OVCAR3 (cell line): ENCODE results near the gene IFT22.

- RRBS = 98% methylated on average over 4 of the region's 26 CpGs
Observed at GRCh38 chr7:100805073-100805927, 22.0 kb downstream of the EPHB4 start.

DNA sequence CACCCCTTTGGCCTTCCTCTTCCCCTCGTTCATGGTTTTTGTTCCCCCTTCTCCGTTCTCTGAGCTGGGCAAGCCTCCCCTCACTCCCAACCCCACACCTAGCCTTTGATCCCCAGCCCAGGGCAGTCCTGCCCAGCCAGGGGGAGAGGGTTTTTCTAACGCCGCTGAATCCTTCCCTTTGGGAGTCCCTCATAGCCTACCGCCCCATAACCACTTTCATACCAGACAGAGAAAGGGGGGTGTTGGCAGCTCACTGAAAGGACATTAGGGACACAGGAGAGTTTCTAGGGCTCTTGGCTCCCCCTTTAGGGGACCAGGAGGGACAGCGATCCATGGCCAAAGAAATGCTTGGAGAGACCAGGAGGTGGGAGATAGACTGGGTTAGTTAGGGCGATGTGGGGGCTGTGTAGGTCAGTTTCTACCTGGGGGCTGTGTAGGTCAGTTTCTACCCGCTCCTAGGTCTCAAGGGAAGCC is 1.4 kb downstream of the EPHB4 start:
- RRBS = no CpG with 5 or more reads among the region's 8 CpGs

- RRBS = 82% methylated on average over 3 of the region's 13 CpGs
Observed at GRCh38 chr7:100865545-100865901, 1.7 kb upstream of the TRIP6 start.

GRCh38 chr7:100955971-100956916 is 6.9 kb downstream of the MUC3A start:
- RRBS = no CpG with 5 or more reads among the region's 6 CpGs

DNA sequence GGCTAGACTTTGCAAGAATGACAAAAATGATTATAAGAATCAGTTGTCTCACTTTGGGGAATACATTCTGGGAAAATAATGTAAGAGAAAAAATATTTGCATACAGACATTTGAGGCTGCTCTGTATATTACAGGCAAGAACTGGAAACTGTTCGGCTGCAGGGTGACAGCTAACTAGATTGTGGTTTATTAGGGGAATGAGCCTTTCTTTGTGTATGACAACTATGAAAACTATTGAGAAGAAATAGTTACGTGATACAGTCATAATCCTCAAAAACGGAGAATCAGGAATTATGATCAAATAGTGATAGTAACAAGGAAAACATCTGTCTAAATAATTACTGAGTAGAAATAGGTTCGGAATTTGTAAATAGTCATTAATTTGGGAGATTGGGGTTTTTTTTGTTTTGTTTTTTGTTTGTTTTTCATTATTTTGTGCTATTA is 8.7 kb downstream of the TRIM56 start:
- RRBS = no CpG with 5 or more reads among the region's 4 CpGs

GRCh38 chr7:101133617-101133967 is 6.7 kb downstream of the SERPINE1 start:
- RRBS = no CpG with 5 or more reads among the region's 11 CpGs

- RRBS = 62% methylated on average over 4 of the region's 53 CpGs
Observed at GRCh38 chr7:101299881-101300653, 21.5 kb downstream of the IFT22 start.

DNA sequence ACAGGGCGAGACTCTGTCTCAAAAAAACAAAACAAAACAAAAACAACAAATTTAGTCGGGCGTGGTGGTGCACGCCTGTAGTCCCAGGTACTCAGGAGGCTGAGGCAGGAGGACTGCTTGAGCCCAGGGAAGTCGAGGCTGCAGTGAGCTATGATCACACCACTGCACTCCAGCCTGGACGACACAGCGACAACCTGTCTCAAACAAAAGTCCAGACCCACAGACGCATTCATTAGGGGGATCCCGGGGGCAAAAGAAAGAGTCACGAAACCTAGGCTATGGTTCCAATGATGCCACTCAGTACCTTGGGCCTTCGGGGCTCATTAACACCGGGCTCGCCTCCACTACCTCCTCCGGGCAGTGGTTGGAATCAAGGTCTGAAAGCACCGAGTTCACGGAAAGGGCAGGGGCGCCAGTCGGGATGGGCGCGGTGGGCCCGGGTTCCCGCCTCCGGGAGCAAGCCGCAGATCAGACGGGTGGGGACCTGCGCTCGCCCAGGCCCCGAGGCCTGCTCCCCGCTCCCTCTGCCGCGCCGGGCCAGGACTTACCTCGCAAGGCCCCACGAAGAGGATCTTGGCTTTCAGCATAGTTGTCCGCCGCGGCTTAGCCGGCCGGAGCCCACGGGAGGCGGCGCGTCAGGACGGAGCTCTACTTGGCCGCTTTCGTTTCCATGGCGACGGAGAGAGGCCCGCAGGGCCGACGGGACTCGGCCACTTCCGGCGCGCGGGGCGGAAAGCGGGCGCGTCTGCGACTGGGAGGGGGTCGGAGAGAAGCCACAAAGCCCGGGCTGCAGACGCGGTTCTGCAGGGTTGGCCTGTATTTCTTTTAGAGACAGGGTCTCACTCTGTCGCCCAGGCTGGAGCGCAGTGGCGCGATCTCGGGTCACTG is at the start of gene IFT22:
Gene IFT22, minus strand, starts transcription at position 690 of the 888 bp plus-strand sequence.
- RRBS = 8% methylated on average over 36 of the region's 70 CpGs

DNA sequence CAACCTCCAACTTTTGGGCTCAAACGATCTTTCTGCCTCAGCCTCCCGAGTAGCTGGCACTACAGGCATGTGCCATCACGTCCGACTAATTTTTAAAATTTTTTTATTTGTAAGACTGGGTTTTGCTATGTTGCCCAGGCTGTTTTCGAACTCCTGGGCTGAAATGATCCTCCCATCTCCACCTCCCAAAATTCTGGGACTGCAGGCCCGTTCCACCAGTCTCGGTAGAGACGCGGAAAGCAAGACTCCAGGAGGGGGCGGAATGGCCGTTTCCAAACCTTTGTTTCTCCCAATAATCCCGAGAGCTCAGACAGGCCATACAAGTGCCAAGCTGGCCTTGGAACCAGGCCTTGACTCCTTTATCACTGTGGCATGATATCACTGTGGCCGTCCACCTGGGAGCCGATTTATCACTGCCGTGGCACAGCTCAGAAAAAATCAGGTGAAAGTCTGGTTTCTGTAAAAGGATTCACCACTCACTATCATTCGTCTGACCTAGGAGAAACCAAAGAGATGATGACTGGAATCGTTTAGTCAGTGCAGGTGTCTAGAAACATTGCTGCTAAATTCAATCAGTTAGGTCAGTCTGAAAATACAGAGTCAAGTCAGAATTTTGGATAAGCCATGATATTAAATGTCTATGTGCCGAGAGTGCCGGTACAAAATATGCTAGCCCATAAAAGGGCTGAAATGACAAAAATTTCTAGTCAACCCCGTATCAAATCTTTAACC is 565 bp upstream of the IFT22 start:
- RRBS = no CpG with 5 or more reads among the region's 20 CpGs

DNA sequence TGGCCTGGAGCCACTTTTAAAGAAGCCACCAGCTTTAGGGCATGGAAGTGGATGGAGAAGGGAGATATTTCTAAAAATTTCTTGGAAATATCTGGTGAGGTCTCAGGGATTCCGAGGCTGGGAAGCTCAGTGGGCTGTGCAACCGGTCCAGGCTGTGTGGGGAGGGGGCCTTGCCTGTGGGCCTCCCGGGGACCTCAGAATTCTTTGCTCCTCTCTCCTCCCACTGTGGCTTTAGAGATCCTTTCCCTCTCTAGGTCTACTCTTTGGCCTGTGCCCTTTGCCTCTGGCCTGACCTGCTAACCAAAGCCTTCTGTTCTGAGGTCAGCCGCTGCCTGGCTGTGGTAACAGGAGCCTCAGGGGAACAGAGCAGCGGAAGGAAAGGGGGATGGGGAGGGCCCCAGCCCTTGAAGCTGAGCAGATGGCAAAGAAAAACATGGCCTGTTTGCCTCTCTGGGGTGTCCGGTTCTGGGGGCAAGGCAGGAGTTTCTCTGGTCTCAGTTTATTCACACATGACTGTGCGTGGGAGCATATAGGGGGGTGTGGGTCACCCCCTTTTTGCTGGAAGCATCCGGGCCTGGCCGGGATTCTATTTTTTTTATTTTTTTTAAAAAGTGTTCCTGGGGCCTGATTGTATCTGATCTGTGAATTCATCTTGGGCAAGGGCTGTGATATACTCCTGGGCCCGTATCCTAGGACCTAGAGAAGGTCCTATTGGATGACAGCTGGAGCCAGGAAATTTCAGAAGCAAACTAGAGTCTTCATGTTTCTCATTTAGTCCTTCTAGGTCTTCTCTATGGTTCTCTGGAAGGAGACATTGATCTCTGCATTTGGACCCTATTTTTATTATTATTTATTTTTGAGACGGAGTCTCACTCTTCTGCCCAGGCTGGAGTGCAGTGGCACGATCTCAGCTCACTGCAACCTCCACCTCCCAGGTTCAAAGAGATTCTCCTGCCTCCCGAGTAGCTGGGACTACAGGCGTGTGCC is 28.3 kb downstream of the COL26A1 start:
- RRBS = 91% methylated on average over 4 of the region's 14 CpGs

DNA sequence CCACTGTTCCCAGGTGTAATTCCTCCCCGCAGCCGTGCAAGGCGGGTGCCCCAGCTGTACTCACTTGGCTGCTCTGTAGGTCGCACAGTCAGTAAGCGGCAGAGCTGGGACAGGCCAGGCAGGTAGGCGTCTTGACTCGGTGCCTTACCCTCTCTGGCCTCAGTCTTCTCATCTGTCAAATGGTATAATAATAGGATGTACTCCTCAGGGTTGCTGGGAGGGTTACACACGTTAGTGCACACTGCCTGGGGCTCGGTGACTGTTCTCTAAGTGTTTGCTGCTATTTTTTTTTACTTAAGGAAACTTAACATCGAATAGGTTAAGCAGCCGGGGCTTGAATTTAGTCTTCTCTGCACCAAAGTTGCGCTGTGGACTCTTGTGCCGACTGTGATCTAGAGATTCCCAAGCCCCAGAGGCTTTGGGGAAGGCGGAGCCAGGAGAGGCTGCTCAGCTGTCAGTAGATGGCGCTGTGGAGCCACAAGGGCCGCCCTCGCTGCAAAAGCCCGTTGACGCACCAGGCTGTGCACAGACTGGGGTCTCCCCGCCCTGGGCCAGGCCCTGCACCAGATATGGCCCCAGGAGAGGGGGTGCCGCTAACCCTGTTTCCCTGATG is 26.9 kb downstream of the MYL10 start:
- RRBS = no CpG with 5 or more reads among the region's 21 CpGs

DNA sequence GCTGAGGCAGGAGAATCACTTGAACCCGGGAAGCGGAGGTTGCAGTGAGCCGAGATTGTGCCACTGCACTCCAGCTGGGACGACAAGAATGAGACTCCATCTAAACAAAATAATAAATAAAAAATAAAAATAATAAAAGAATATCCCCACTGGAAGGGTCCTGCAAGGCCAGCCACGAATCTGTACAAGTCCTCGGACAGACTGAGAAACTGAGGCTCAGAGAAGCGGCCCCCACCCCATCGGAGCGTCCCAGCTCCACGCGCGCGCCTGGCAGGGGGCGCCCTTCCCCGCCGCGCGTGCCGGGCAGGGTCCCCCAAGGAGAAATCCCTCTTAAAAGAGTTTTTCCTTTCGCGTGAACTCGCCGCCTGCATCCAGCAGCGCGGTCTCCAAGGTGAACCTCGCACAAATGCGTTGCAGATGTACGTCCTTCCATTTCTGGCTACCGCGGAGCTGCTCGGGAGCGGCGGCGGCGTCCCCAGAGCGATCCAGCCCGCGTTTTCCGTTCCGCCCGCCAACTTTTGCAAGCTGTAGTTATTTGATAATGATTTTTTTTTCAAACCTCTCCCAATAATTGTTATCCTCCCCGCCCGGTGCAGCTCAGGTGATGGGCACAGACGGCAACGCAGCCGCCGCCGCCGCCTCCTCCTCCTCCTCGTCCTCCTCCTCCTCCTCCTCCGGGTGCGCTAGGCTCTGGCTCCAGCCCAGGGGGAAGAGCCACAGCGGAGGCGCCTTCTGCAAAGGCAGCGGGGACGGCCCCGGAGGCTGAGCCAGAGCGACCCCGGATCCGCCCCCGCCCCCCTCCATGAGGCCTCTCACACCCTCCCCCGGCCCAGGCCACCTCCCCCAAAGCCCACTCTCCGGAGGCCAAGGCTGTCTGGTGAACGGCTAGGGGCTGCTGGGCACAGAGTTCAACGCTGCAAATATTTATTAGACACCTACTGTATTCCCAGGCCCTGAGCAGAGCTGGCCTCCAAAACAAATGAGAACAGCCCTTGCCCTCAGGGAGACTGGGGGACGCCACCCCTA is 74.1 kb upstream of the CUX1 start:
- RRBS = 5% methylated on average over 13 of the region's 66 CpGs

GRCh38 chr7:101832096-101832501 is 14.7 kb downstream of the CUX1 start:
- RRBS = no CpG with 5 or more reads among the region's 9 CpGs

GRCh38 chr7:101899846-101900968 is 82.8 kb downstream of the CUX1 start:
- RRBS = no CpG with 5 or more reads among the region's 25 CpGs

- RRBS = no CpG with 5 or more reads among the region's 9 CpGs
Observed at GRCh38 chr7:101935787-101936115, 118.3 kb downstream of the CUX1 start.

- RRBS = no CpG with 5 or more reads among the region's 10 CpGs
Observed at GRCh38 chr7:101953453-101953983, 136.1 kb downstream of the CUX1 start.

DNA sequence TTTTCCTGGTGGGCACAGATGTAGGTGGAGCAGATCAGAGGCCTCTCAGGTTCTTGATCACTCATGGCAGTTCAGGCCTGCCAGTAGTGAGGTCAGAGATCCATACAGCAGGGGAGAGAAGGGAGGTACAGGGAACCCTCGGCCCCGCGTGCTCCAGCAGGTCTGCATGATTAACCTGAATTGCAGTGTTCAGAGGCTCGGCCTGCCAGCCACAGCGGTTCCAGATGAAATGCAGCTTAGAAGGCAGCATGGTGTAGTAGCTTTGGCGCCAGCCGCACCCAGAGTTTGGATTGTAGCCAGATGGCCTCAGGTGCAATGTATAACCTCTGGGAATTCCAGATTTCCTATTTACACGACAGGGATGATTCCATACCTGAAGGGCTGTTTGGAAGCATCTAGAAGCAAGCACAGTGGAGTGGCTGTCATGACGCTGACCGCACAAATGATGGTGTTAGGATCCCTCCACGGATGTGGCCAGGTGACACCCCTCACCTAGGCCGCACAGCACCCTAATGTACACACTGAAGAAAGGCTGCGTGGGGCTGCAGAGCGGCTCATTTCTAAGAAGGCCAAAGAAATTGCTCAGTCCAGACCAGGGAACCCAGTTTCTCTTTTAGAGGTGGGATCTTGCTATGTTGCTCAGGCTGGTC is 191.6 kb downstream of the CUX1 start:
- RRBS = no CpG with 5 or more reads among the region's 14 CpGs

DNA sequence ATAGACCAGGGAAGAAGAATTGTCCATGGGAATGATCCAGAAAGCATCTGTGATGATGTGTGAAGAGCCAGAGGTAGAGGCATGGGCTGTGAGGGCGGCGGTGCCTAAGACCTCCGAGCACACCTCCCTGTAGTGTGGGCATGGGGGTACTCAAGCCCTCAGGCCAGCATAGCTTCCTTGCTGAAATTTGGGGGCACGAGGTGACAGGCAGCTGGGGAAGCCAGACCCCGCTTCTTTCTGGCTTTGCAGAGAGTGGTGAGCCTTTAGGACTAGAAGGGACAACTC is 187.7 kb upstream of the SH2B2 start:
- RRBS = no CpG with 5 or more reads among the region's 5 CpGs

DNA sequence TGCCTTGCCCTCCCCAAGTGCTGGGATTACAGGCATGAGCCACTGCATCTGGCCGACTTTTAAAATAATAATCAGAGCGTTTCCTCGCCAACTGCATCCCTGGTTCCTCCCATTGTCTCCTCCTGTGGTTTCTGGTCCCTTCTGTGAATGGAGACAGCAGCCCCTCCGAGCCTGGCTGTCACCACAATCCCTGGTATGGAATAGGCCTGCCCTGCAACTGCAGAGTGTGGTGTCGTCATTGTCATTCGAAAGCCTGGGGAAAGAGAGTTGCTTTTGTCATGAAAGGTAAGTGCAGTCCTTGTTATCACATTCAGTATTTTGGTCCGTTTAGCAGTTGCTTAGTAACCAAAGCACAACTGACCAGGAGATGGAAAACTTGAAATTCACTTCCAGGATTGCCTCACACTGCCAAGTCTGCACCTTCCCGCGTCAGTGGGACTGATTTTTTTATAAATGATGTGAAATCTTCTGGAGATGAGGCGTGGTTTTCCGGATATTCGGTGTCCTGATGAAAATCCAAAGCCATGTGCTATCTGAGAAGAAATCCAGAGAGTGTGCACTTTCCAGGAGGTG is 133.9 kb upstream of the SH2B2 start:
- RRBS = no CpG with 5 or more reads among the region's 12 CpGs

- RRBS = 97% methylated on average over 2 of the region's 20 CpGs
Observed at GRCh38 chr7:102233957-102234673, 52.6 kb upstream of the SH2B2 start.